ENCODE results near the gene CBX6.

- PRO-cap = no peak
Measured at GRCh38 chr22:38758582-38759056, 2.8 kb upstream of the SUN2 start.

GRCh38 chr22:38870096-38870839, 1.7 kb downstream of the CBX6 start:
- PRO-cap = no peak

- PRO-cap = bidirectional peak, plus-strand start at chr22:38871796, minus-strand start at chr22:38871695; bidirectional peak, plus-strand start at chr22:38872464, minus-strand start at chr22:38872216
Measured at GRCh38 chr22:38871405-38872561, at the start of gene CBX6. Gene CBX6, minus strand, starts transcription at chr22:38872216.

DNA sequence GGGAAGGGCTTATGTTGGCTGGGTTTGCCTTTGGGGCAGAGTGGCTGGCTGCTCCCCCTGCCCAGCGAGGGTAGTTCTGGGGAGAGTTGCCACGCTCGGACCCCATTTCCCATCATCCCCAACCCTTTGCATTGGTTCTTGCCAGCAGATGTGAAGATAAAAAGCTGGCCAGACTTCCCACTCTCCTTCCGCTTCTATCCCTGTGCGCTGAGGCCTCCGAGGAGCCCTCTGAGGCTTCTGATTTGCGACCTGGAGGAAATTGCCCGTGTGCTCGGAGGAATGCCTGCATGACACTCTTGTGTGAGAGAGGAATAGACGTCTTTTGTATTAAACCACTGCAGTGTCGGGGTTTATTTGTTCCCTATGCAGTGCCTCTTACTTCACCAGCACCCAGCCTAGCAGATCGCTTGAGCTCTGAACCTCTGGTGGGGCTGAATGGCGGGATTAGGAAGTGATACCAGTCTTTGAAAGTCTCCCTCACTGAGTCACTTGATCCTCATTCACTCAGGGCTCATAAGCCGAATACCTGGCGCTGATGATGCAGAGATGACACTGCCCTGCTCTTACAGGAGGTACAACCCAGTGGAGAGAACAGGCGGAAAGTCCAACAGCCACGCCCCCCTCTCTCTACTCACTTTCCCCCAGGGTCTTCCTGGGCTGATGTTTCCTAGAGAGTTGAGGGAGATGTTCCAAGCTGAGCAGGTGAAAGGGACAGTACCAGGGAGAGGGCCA, 10.3 kb upstream of the APOBEC3A start:
- PRO-cap = no peak

DNA sequence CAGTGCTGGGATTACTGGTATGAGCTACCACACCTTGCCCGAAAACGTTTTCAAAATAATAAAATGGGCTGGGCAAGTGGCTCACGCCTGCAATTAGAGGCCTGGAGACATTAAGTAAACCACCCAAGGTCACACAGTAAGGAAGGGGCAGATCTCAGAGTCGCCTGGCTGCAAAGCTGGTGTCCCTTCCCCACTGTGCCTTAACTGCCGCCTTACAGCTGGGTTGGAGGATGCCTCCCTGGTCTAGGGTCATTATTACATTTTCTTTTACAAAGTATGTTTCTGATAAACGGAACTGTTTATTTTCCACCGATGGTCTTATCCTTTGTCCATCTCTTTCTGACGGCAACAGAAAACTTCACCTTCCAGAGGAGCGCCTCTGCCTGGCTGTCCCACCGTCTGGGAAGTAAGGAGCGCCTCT, 1.4 kb upstream of the APOBEC3B start:
- PRO-cap = no peak

DNA sequence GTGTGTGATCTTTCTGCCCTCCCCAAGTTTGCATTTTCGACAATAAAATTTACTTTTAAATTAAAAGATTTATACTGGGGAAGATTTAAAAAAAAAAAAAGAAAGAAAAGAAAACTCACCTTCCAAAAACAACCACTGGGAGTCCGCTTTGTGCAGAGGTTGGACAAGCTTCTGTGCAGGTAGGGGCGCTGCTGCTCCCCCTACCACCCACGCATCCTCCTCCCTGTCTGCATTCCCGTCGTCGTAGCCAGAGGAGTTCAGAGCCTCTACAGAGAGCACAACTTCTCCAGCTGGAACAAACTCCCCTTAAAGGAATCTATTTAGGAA, 893 bp upstream of the APOBEC3B start:
- PRO-cap = unidirectional peak, plus-strand start at position 232 of the sequence

DNA sequence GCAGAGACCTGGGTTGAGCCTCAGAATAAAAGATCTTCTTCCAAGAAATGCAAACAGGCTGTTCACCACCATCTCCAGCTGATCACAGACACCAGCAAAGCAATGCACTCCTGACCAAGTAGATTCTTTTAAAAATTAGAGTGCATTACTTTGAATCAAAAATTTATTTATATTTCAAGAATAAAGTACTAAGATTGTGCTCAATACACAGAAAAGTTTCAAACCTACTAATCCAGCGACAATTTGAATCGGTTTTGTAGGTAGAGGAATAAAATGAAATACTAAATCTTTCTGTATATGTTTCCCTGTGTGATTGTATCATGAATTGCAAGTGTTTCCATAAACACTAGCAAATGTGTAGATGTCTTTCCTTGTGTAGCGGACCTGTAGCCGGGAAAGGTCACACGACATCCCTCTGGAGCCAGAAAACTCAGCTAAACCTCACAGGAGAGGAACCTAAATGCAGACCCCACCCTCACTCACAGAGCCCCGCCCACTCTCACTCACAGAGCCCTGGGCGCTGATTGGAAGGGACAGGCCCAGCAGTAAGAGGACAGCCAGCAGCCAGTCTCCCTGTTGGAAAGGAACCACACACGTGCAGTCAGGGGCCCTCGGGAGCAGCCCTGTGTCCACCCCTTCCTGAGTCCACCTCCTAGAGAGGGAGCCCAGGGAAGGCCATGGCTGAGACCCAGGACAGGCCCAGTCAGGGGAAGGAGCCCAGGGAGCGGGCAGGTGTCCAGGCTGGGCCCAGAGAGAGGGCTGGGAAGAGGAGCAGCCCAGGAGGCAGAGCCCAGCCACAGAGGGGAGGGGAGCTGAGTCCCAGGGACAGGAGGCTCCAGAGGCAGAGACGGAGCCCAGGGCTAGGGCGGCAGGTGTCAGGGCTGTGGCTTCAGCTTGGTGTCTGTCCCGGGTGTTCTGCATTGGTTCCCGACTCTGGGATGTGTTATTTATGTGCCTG, 9.3 kb upstream of the APOBEC3H start:
- PRO-cap = no peak

DNA sequence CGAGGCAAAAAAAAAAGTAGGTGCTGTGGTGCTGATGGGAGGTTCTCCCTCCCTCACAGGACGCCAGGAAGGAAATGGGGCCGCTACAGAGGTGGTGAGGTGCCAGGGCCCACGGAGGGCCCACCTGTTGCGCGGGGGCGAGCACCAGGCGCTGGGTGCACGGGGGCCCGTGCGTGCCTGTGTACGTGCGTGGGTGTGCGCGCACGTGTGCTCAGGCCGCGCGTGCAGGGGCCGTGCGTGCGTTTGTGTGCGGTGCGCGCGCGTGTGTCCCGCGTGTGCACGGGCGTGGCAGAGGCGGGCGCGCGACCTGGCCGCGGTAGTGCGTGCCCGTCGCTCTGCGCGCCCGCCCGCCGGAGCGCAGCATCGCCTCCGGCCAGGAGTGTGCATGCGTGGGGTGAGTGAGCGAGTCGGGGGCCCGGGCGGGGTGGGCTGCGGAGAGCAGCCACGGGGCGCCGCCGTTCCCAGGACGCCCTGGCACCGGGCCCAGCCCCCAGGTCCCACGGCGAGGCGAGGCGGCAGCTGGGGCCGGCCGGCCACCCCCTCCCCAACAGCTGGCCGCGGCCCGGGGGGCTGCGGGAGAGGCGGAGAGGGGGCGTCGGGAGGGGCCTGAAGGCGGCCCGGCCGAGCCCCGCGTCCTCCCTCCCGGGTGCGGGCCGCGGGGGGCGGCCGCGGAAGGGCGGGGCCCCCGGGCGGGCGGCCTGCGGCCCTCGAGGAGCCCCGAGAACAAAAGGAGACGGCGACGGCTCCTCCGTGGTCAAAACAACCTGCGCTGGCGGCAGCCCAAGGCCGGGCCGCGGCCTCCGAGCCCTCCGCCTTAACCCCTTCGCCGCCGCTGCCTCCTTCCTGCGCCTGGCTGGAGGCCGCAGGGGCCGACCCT, 2.6 kb downstream of the PDGFB start:
- PRO-cap = no peak

DNA sequence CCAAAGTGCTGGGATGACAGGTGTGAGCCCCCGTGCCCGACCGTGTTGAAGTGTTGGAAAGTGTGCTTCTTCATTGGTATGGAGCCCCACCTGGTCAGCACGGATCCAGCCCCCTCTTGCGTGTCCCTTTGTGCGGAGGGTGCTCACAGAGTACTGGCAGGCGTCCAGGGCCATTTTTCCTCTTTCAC, 37.2 kb downstream of the RPL3 start:
- PRO-cap = no peak

DNA sequence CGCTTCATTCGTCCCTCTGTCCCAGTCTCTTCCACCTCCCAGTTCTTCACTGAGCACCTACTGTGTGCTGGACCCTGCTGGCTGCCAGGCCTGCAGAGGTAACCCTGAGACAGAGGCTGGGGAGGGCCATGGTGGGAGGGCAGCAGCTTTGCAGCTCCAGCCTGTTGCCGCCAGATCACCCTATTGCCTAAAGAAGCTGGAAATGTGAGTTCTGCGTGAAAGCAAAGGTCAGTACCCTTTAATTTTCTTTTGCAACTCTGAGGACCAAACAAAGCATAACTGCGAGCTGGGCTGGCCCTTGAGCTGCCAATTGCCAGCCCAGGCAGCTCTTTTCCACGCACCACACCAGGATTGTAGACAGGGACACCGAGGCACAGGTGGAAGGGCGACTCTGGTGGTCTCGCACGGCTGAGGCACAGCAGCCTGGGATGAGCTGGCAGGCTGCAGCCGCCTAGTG, 15.1 kb downstream of the RPL3 start:
- PRO-cap = no peak

- PRO-cap = unidirectional peak, minus-strand start at chr22:39309408; bidirectional peak, plus-strand start at chr22:39309798, minus-strand start at chr22:39309560
Measured at GRCh38 chr22:39309262-39309874, 10.1 kb downstream of the RPL3 start.

DNA sequence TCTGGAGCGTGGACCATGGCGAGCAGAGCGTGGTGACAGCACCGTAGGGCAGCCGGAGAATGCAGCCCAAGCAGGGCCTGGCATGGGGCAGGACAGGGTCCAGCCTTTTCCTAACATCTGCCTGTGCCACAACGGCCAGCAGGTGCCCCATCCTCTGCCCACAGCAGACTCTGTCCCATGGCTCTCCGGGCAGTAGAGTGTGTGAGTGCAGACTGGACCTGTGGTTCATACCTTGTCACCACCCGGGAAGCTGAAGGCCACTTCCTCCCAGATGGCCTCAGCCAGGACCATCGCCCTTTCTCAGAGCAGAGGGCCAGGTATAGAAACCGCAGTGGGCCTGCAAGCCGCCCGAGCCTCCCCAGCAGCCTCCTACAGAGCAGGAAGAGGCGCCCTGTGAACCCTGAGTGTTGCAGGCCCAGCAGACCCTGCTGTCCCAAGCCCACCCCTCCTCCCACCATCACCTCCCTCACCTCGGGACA, 26.6 kb upstream of the MGAT3 start:
- PRO-cap = no peak

- PRO-cap = no peak
Measured at GRCh38 chr22:39462841-39463485, 6.2 kb downstream of the MGAT3 start.

- PRO-cap = no peak
Measured at GRCh38 chr22:39463889-39464356, 7.1 kb downstream of the MGAT3 start.

- PRO-cap = bidirectional peak, plus-strand start at chr22:39502525, minus-strand start at chr22:39502526
Measured at GRCh38 chr22:39502457-39503276, 577 bp downstream of the MIEF1 start.

GRCh38 chr22:39661845-39662275, 91.3 kb downstream of the CACNA1I start:
- PRO-cap = no peak

GRCh38 chr22:39952296-39952863, 7.8 kb upstream of the TMA7B start:
- PRO-cap = no peak

GRCh38 chr22:39998354-39998716, 3.6 kb downstream of the FAM83F start:
- PRO-cap = no peak

- PRO-cap = no peak
Measured at GRCh38 chr22:40009794-40010361, 15.1 kb downstream of the FAM83F start.

DNA sequence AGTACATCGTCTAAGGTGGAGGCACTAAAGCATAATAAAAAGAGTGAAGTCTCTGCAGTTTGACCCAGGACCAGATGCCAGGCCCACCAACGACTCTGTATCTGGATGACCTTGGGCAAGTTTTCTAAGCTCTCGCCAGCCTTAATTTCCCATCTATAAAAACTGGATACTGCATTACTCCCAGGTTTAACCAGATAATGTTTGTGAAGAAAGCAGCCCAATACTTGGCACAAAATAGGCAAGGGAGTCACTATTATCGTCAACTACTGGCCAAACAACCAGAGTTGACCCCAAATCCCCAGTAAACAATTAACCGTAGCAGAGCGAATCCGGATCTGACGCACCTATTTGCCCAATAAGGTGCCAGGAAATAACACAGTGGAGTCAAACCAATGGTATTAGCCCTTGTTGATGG, 49.1 kb downstream of the FAM83F start:
- PRO-cap = bidirectional peak, plus-strand start outside the sequence, minus-strand start at position 307 of the sequence